WTC11 (cell line): ENCODE measurements around a stretch of chr9.

DNA sequence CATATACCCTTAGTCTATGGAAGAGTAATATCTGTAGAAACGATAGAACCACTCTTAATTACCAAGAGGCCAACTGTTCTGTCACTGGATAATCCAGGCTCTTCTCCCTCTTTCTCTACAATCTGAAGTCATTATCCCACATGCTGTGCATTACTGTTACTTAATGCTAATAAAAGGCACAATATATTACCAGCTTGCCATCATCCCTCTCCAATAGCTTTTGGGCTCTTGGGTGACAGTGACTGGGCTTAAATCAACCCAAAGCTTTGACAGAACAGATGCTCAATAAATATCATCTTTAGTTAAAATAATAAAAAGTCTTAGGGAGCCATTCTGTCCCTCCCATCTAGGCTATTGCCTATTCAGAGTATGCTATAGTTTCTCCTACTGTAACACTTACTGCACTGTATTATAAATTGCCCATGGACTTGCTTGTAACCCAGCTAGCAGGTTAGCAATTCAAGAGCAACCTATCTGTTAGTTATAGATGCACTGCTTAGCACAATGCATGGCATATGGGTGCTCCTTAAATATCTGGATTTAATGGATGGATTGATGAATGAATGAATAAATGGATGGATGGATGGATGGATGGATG is 133.5 kb downstream of the GNAQ start:
- PRO-cap = no peak

DNA sequence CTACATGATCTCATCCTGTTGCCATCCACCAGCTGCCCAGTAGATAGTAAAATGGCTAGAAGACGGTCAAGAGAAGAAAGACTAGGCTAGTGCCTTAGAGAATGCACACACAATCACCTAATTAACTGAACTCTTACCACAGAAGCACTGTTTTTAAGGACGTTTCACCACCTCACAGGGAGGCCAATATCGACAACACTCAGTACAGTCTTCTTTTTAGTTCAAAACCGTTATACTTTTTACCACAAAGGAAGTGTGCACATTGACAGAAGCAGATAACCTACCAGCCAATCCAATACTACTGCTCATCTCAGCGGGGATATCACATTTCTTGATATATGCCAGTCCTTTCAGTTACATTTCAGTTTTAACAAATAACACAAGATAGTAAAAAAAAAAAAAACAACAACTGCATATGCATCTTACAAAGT is 122.3 kb downstream of the GNAQ start:
- PRO-cap = no peak

GRCh38 chr9:77977980-77979052 is 53.3 kb downstream of the GNAQ start:
- PRO-cap = no peak

DNA sequence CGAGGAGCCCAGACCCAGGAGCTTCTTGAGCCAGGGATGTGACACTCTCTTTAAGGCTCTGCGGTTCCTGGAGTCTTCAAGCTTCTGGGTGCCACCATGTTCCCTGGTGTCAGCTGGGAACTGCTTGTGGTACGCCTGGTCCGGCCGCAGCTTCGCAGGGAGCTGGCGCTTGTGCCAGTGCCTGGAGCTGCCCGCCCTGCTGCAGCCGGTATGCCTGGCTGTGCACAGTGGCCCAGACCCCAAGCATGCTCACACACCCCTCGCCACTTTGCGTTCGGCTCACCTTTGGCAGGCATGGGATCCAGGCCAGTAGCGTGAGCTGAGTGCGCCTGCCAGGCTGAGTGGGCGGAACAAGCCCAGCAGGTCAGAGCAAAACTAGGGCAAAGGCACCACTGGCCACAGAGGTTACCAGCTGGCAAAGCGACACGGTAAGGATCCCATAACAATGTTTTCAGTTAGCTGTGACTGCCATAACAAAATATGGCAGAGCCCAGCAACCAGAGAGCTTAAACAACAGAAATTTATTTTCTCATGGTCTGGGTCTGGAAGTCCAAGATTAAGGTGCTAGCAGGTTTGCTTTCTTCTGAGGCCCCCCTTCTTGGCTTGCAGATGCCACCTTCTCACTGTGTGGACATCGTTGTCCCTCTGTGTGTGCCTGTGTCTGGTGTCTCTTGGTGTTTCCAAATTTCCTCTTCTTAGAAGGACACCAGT is 61.5 kb downstream of the PSAT1 start:
- PRO-cap = no peak

- PRO-cap = no peak
Observed at GRCh38 chr9:79013788-79014195, 558.0 kb upstream of the TLE4 start.

- PRO-cap = no peak
Observed at GRCh38 chr9:79093052-79093329, 478.8 kb upstream of the TLE4 start.

- PRO-cap = unidirectional peak, plus-strand start at chr9:79438963; unidirectional peak, plus-strand start at chr9:79439176; bidirectional peak, plus-strand start at chr9:79439508, minus-strand start at chr9:79439434
Observed at GRCh38 chr9:79438805-79439620, 132.8 kb upstream of the TLE4 start.

DNA sequence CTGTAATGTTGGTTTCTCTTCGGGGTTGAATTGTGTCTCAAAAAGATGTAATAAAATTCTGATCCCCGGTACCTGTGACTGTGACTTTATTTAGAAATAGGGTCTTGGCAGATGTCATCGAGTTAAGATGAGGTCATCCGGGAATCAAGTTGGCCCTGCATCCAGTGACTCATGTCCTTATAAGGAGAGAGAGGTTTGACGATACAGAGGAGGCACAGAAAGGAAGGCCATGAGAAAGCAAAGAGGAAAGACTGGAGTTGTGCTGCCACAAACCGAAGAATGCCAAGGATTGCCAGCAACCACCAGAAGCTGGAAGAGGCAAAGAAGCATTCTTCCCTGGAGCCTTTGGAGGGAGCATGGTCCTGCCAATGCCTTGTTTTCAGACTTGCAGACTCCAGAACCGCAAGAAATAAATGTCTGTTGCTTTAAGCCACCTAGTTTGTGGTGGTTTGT is 114.6 kb downstream of the TLE4 start:
- PRO-cap = no peak

DNA sequence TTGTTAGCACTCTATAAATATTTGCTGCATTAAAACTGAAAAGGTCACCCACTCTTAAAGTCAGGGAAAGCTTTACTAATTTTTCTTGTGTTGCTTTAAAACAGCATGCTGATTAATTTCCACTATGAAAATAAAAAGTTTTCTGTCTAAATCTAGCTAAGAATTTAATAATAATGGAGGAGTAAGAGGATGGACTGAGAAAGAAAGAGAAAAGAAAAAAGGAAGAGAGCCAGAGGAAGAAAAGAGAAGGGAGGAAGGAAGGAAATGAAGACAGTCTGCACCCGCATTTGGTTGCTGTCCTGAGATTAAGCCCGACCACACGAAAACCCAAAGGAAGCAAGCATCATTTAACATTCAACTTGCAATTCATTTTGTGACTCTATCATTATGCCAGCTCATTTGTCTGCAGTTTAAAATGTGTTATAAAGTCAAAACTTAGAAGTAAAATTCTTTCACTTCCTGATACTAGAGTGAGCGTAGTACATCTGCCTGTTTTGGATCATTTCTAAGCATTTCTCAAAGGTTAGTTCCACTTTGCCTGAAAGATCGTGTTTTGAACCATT is 240.6 kb downstream of the TLE4 start:
- PRO-cap = no peak

DNA sequence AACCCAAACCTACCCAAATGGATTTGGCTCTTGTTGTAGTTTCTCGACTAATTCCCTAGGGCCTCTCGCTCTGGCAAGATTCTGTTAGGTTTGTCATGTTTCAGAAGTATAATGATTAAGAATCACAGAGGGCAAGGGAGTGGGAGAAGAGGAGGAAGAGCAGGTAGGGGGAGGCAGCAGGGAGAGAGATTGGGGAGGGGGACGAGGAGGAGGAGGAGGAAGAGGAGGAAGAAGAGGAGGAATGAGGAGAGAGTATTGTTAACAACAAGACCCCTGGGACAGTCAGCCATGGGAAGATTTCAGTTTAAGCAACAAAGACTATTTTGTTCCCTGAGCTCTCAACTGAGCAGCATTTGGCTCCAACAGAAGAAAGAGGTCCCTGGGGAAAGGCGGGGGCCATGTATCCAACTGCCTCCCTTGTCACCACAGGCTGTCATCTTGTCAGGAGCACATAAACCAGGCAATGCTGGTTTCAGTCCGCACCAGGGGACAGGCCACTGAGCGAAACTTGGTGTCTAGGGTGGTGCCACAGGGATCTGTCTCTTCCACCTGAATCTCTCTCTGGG is 316.1 kb downstream of the TLE1 start:
- PRO-cap = no peak

DNA sequence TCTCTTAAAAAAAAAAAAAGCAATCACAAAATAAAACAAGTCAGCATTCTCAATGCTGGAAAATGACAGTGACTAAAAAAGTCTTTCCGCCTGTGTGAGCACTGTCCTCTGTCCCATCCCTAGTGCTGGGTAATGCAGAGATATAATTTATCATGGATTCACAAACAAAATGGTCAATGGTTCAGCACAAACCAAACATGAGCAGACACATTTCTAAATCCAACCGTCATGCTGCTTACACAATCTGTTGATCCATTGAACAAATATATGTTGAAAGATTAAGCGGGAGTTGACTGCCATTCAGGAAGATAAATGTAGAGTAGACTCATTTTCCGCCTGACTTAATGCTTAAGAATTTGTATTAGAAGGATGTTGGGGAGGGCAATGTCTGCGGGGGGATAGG is 153.9 kb downstream of the TLE1 start:
- PRO-cap = no peak

DNA sequence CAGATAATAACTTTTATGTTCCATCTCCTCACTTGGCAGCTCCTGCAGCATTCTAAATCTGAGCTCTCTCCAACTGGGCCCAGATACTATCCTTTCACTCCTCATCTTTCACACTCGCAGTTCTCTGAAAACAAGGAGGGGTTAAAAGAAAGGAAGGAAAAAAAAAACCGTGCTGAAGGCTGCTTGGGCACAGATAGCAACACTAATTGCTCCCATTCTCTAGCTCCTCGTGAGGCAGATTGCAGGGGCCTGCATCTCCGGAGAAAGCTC is 24.0 kb downstream of the TLE1 start:
- PRO-cap = no peak

DNA sequence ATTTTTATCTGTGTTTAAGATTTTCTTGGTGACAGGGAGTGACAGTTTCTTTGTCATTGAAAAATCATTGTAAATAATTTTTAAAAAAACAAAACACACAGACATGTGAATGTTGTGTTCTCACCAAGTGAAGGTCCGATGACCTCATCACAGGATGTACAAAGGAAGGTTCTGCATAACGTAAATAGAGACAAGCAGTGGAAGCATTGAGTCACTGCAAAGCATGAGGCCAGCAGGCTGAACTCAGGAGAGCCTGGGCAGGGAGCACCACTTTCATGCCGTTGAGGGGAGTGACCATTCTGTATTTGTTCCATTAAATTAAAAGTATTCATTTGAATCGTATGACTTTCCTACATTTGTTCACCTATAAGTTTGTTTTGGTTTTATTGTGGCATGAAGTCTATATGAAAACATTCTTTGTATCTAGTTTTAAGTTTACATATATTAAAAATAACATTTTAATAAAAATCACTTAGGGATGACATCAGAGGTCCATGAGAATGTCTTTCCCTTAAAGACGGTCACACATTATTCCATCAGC is 70.4 kb upstream of the TLE1 start:
- PRO-cap = no peak

DNA sequence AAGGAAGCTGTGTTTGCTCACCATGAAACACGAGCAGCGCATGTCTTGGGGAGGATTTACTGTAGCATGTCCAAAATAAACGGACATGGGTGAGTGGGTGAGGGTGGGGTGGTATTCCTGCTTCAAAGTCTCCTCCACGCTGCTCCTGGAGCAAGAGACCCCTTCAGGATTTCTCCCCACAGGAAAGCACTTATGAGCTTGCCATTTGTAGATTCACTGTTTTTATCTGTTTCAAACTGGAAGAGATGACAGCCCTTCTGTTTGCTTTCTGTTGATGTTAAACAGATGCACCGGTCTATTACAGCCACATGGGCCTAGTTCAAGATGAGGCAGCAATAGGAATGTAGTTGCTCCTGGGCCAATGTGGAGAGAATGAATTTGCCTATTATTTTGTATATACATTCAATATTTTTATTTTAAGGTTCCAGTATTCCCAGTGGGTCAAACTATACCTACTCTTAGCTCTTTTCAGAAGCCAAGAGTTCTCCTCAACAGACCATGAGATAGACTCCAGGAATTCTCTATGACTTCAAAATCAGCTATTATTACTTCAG is 461.7 kb downstream of the RASEF start:
- PRO-cap = no peak

DNA sequence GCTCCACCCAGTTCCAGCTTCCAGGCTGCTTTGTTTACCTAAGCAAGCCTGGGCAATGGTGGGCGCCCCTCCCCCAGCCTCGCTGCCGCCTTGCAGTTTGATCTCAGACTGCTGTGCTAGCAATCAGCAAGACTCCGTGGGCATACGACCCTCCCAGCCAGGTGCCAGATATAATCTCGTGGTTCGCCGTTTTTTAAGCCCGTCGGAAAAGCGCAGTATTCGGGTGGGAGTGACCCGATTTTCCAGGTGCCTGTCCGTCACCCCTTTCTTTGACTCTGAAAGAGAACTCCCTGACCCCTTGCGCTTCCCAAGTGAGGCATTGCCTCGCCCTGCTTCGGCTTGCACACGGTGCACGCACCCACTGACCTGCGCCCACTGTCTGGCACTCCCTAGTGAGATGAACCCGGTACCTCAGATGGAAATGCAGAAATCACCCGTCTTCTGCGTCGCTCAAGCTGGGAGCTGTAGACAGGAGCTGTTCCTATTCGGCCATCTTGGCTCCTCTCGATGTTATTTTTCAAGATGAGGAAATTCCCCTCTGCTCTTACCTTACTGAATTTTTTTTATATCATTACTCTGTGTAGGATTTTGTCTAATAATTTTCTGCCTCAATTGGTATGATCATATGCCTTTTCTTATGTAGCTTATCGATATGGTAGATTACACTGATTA is 287.9 kb downstream of the RASEF start:
- PRO-cap = no peak

DNA sequence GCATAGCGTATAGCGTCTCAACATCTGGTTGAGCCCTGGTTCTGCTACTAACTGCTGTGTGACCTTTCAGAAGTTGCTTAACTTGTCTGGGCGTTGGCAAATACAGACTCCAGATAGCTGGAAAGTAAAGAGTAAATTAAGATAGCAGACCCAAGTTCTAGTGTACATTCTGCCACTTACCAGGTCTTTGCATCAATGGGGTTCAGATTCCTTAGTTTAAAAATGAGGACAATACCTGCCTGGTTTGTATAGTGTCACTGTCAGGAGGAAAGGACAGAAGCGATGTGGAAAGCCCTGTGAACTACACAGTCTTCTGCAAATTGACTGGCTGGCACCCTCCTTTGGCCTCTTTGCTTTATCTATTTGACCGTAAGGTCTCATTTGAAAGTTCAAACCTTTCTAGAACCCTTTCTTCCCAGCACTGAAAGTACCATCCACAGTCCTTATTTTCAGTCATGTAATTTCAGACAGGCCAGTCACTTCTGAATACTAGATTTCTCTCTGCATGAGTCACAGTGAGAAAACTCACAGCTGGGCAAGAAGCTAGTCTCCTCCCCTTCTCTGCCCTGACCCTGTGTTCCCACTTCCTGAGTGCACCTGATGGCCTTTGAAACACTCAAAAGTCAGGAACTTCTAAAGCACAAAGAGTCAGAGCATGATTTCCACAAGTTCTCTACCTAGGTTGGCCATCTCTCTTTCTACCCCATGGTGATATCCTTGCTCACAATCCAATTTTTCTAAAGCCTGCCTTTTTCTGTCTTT is 91.2 kb upstream of the RASEF start:
- PRO-cap = no peak

DNA sequence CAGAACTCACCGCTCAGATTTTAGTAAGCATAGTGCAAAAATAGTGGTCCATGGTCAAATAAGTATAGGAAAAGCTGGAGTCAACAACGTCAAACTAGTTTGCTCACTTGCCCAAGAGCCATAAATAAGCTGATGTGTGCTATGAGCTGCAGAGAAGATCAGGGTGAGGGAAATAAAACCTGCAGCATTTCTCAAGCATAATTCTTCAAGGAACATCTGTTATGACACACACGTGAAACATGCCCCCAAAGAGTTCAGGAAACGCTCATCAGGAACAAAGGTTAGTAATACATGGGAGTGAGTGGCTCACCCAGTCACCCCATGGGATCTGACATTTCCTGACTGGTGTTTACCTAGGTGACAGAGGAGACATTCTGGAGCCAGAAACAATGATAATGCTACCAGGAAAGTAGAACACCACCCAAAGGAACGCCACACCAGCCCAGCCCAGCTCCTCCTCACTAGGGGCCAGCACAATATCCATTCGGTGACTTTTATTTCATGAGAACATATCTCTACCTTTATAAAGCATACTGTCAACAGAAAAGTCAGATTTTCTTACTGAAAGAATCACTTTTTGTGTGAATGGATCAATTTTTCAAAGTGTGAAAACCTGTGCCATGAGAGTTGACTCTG is 66.0 kb downstream of the FRMD3 start:
- PRO-cap = no peak

DNA sequence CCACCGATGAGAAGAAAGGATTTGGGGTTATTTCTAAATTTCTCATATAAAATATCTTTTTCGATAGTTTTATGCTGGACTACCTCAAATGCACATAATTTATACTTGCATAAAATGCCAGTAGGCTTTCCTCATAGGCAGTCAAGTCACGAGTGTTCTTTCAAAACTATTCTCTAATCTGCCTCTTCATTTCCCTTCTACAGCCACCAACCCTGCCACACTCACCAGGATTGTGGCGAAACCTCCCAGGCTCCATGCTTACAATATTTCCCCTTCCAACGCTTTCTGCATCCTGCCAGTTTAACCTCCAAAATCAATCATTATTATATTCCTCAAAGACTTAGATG is 65.5 kb downstream of the FRMD3 start:
- PRO-cap = no peak

DNA sequence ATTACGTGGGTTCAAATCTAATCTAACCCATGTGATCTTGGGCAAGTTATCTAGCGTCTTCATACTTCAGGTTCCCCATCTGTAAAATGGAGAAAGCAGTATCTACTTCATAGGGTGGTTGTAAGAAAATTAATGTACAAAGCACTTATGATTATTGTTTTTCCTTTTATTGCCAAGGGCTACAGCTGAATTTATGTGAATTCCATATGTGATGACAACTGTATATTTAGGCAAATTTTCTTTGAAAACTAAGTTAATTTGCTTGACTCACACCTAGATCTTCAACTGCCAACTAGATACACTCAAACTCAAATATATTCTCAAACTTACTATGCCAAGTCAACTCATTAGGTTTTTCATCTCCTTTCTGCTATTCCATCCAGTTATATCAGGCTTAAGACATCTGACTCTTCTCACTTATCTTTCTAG is 37.9 kb downstream of the UBQLN1 start:
- PRO-cap = no peak

GRCh38 chr9:83976000-83976650 is 3.9 kb downstream of the HNRNPK start:
- PRO-cap = no peak